Right common carotid artery plus branches (tissue), 1 donor: ENCODE data around the genes RNF220, TMEM53 and HPDL.

DNA sequence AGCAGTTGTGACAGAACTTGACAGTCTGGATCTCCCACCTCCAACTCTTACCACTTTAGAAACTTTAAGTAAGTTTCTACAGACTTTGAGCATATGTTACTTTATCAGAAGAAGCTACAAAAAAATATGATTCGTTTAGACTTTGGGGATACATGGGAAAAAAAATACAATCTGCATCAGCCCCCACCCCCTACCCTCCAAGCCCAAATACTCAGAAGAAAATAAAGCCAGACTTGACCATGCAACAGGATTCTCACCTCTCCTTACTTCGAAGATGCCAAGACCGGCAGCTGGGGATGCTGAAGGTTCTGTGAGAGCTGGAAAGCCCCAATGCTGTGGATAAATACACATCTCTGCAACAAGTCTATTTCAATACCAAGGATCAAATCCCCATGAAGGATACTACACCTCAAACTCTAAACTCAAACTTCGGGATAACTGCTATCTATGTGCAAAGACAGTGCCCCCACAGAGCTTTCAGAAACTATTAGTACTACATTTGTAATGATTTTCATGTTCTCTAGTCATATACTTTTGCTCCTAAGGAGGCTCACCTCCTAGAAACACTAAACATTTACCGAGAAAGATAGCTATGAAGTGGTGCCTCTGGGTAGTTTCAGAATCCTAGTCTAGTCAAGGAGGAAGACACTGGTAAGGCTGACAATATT lies 2.3 kb downstream of the ERI3 start:
- PRO-cap, result no peak

DNA sequence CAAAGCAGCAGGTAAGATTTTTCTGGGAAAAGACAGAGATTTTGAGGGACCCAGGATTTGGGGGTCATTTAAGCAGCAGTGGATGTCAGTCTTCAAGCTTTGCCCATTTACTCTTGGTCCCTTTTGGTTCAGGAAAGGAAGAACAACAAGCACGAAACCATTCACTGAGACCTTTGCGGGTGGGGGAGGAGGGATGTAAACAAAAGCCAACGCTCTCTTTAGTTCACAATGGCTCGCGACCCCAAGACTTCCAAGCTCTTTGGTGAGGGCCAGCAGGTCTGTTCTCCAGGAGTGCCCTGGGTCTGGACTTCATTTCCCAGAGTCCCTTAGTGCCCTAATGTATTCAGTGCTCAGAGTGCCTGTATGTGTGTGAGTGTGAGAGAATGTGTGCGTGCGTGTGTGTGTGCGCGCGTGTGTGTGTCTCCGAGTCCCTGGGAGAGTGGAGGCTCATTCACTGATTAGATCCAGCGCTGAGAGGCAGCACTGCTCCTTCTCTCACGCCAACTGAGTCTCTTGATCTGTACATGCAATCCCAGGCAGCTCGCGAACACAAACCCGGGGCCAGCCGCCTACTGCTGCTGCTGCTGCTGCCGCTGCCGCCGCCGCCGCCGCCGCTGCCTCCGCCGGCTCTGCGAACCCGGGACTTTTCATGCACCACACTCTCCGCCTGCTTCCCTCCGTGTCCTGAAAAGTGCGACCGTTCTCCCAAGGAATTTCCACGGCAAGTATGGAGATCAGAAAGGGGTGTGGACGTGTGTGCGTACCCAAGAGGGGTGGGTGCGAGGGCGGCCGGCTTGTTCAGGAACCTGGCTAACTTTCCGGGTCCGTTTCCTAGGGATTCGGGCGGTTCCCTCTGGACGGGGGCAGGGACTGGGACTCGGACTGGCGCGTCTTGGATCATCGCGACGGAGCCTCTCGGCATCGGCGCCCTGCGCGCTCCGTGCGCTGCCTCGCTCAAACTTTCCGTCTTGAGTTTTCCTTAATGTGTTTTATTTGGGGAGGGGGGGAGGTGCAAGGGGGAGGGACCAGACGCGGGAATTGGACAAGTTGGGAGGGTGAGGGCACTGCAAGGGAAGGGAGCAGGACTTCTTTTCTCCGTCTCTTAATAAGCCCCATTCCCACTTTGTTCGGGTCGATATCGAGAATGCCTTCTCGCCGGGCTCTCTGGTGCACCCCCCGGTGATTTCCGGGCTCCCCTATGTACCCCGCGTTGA lies at the start of gene RNF220:
TSS of gene RNF220 (plus strand) at position 450 of the 1,214 bp plus-strand sequence.
- PRO-cap, result unidirectional peak, plus-strand start at position 450 of the sequence; unidirectional peak, plus-strand start at position 897 of the sequence; bidirectional peak, plus-strand start at position 1,042 of the sequence, minus-strand start at position 956 of the sequence

DNA sequence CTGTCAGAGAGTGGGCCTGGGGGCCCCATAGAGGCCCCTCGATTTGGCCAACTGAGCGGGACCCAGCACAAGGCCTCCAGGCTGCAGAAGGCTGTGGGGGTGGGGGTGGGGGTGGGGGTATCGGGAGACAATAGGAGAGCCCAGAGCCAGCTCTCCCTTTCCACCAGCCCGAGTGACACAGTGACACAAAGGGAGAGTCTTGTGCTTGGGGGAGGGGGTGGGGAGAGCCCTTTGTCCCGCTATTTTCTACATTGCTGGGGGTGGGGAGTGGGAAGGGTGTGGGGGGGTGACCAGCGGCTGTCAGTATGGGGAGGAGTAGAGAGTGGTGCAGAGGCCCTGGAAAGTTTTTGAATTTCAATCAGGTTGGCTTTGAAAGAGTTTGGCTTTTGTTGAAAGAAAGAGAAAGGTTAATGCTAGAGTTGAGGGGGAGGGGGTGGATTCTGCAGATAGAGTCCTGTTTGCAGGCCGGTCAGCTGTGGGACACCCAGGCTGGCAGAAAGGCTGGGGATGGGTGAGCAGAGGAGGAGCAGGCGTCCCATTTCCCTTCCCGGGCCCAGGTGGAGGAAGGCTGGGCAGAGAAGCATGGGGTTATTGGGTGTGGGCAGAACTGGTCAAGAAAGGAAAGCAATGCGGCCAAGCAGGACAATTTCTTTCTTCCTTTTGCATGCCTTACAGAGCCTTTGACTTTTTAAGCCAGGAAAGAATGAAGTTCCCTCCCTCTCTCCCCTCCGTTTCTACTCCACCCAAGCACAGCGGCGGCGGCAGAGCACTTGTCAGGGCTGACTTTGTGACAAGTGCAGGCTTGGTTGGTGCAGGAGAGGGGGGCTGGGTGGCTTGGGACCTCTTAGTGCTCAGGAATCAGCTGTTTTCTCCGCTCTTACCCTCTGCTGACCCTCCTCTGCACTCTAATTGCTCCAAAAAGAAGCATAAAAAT lies 96.2 kb downstream of the RNF220 start:
- PRO-cap, result no peak

- PRO-cap, result no peak
These were observed 38.5 kb downstream of the TMEM53 start for GRCh38 chr1:44635698-44636334.

- PRO-cap, result bidirectional peak, plus-strand start at chr1:44674375, minus-strand start at chr1:44674080; bidirectional peak, plus-strand start at chr1:44674744, minus-strand start at chr1:44674481
These were observed at the start of gene TMEM53 for GRCh38 chr1:44673979-44675022. TMEM53 (minus strand) TSS chr1:44674481.

DNA sequence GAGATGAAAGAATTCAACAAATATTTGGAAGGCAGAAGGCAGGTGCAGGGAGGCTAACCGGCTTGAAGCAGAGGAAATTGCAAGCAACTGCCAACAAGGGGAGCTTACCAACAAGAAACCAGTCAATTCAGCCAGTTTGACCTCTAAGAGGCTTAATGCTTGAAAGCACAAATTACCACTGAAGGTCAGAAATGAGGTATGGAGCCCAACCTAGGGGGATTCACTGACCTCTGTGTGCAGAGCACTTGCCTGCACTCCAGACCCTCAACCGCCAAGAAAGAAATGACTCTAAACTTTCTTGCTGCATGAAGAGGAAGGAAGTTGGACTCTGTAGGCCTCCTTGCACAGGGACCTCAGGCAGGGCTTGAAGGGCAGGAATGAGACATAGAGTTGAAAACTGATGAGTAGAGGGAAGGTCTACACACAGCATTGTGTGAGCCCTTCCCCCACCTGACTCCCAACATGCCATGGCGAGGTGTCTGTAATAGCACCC lies 10.0 kb downstream of the ARMH1 start:
- PRO-cap, result no peak

- PRO-cap, result bidirectional peak, plus-strand start at chr1:44820232, minus-strand start at chr1:44819997; unidirectional peak, plus-strand start at chr1:44820403
These were observed 11.9 kb downstream of the BTBD19 start for GRCh38 chr1:44820137-44820799.

DNA sequence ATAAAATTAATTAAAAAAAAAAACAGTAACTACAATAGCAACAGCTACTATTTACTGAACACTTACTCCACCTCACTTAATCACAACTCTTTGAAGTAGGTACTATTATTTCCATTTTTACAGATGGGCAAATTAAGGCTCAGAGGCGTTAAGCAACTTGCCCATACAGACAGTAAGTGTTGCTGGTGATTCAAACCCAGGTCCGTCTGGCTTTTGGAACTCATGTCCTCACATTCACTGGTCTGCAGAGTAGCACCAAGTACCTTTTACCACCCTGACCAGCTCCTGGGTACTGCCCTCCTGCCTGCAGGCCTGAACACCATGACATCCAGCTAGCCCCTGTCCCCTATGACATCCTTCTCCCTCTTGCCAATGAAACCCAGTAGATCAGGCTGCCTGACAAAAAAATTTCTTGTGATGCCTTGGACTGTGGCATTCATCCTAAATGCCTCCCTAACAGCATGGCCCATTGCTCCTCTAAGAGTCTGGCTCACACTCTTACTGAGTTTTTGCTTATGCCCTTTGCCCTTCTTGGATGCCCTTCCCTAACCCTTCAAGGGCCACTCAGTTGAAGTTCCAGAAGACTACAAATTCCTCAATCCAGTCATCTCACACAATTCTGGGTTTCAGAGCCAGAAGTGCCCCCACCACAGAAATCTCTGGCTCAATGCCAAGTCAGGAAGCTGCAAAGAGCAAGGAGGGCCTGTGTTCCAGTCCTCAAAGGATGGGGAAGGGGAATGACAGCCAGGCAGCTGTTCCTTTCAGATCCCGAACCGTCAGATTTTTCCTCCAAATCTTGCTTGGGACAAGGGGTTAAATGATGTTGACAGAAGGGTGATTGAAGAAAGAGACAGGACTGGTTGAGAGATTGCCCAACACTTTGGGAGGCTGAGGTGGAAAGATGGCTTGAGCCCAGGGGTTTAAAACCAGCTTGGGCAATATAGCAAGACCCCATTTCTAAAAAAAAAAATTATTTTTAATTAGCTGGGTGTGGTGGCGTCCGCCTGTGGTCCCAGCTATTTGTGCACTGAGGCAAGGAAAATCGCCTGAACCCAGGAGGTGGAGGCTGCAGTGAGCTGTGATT lies 1.0 kb upstream of the HPDL start:
- PRO-cap, result no peak

- PRO-cap, result bidirectional peak, plus-strand start at chr1:45326932, minus-strand start at chr1:45326787
These were observed at the start of gene HPDL for GRCh38 chr1:45326573-45327690. HPDL (plus strand) TSS chr1:45326895.

DNA sequence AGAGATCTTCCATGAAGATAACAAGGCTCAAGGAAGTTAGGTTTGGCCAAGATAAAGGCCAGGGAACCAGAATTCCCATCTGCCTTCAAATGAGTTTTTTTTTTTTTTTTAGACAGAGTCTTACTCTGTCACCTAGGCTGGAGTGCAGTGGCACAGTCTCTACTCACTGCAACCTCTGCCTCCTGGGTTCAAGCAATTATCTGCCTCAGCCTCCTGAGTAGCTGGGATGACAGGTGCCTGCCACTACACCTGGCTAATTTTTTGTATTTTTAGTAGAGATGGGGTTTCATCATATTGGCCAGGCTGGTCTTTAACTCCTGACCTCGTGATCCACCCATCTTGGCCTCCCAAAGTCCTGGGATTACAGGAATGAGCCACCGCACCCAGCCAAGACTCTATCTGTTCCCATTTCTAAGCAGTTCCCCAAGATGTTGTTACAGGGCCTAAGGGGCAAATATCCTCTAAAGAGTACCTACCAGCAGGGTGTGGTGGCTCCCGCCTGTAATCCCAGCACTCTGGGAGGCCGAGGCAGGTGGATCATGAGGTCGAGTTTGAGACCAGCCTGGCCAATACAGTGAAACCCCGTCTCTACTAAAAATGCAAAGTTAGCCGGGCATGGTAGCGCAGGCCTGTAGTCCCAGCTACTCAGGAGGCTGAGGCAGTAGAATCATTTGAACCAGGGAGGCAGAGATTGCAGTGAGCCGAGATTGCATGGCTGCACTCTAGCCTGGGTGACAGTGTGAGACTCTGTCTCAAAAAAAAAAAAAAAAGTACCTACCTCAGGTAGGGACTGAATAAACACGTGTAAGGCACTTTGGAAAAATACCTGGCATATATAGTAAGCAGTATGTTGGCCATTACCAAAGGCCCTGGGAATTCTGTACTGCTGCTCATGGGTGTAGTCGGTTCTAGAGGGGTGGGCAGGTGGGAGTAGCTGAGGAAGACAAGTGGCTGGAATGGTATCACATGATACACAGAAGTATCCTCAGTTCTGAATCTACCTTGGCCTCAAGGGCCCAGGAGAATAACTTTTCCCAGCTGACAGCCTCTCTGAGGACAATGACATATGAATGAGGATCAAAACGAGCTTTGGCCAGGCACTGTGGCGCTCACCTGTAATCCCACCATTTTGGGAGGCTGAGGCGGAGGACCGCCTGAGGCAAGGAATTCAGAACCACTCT lies 9.6 kb downstream of the MMACHC start:
- PRO-cap, result no peak

GRCh38 chr1:45542601-45543054 lies 8.0 kb upstream of the AKR1A1 start:
- PRO-cap, result unidirectional peak, minus-strand start at chr1:45542732

GRCh38 chr1:45552002-45552850 lies 1.6 kb downstream of the AKR1A1 start:
- PRO-cap, result no peak

DNA sequence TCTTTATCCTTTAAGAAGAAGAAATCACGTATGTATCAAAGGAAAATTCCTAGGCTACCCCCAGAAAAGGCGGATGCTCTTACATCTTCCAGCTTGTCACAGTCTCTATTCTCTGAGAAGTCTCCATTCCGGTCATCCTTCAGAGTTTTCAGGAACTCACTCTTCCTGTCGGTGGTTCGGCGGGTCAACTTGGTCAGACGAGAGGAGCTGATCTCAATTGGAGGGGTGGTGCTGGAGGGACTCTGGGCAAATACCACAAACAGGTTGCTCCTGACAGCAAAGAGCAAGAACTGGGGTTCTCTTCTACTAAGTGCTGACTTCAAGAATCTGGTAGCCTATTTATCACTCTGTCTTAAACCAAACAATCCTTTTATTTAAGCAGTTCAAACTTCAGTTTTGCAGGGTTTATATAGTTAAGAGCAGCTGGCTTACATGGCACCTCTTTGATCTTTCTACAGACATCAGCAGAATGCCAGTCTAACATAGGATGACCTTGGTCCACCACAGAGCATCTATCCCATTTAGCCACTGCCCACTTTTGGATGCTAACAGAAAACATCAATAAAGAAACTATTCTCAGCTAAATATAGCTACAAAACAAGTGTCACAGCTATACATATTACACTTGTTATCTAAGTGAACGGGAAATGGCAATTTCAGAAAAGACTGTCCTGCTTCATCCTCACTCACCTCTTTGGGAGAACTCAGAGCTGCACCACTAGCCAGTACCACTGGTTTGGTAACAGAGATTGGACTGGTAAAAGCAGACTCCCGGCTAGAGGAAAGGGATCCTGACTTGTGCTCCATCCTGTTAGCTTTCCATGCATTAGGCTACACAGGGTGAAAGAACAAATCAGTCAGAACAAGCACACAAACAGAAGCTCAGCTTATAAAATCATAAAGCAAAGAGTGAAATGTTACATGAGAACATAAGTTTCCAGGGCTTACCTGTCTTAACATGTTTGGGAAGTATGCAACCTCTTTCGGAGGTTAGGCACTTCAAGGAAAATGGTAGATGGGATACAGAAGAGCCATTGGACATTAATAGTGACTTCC lies 9.9 kb upstream of the CCDC17 start:
- PRO-cap, result no peak

GRCh38 chr1:45871394-45871852 lies 68.0 kb downstream of the MAST2 start:
- PRO-cap, result no peak

GRCh38 chr1:45912954-45914118 lies 109.9 kb downstream of the MAST2 start:
- PRO-cap, result bidirectional peak, plus-strand start at chr1:45913593, minus-strand start at chr1:45913384

GRCh38 chr1:45914119-45914838 lies 110.9 kb downstream of the MAST2 start:
- PRO-cap, result no peak

DNA sequence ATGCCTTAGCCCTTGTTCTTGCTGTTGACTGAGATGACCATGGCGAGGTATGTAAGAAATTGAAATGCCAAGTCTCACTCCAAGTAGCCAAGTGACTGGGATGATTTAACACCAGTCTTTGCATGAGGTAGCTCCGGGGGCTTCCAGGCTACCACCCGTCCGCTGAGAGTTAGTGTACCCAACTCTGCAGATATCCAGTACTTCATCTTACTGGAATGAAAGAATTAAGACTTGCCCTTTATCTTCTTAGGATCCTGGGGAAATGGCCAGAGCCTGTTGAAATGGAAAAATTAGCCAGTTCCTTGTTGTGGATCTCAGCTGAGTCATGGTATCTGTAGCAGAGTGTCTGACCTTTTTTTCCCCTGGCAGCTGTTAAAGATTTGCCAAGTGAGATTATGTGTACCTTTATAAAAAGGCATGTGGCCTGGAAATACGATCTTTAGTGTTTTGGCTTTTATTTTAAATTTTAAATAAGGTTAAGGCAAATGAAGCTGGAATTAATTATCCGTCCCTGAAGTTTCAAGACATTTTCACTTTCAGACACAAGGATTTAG lies 151.1 kb downstream of the MAST2 start:
- PRO-cap, result no peak

GRCh38 chr1:46026544-46027020 lies 105.8 kb downstream of the PIK3R3 start:
- PRO-cap, result no peak

GRCh38 chr1:46034436-46035500 lies 97.7 kb downstream of the PIK3R3 start:
- PRO-cap, result no peak

DNA sequence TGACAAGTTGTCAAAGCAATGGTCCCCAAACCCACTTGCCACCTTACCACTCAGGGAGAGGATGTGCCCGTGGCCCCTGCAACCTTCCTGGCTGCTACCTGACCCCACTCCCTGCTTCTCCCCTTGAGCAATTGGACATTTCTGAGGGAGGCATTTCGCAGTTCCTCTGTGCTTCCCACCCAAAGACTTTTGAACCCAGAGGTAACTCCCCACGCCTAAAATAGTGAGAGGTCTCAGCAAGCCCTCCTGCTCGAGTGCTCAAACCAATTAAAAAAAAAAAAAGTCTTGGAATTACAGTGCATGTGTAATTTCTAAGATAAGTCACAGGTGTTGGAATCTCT lies 1.1 kb upstream of the PIK3R3 start:
- PRO-cap, result no peak